SJSA1 (cell line): ENCODE measurements around a stretch of chr13.

DNA sequence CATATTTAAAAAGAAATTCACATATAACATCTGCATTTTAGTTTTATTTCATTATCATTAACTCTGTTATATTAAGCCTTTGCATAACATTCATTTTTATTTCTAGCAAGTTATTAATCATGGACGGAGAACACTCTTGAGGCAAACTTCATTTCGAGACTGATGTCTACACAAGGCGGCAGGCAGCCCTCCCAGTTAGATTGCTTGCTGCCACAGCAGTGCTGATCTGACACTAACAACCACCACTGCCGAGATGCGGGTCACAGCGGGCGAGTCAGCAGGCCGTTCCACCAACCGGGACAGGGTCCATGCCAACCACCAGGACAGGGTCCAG is 243.9 kb downstream of the MYO16 start:
- RAMPAGE, long total RNA, result no peak

GRCh38 chr13:109256991-109257588 is 529.3 kb downstream of the IRS2 start:
- RAMPAGE, long total RNA, result no peak

DNA sequence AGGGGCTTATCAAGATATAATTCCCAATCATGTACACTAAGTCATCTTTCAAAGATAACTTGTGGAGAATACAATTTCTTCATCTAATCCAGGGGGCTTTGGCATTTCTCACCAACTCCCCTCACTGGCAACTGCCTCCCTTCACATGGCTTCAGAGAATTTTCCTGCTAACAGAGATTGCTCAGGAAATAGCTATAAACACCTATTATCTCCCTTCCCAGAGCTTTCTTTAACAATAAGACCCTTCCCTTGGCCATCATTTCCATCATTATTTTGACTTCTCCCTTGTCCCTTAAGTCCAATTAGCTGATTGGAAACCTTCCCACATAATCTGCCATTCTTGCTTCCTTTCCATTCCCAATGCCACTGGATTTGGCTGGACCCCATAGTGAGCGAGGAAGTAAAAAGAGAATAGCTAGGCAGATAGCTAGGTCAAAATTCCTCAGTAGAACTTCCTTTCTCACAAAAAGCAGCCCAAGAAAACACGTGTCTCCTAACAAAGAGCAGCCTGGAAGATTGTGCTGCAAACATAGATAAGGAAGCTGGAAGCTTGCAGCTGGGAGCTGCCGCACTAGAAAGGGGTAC is 522.0 kb downstream of the IRS2 start:
- RAMPAGE, long total RNA, result no peak

DNA sequence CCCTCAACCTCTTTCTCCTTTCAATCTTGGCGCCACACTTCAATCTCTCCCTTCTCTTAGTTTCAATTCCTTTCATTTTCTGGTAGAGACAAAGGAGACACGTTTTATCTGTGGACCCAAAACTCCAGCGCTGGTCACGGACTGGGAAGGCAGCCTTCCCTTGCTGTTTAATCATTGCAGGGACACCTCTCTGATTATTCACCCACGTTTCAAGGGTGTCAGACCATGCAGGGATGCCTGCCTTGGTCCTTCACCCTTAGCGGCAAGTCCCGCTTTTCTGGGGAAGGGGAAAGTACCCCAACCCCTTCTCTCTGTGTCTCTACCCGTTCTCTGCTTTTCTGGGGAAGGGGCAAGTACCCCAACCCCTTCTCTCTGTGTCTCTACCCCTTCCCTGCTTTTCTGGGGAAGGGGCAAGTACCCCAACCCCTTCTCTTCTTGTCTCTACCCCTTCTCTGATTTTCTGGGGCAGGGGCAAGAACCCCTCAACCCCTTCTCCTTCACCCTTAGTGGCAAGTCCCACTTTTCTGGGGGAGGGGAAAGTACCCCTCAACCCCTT is 520.6 kb downstream of the IRS2 start:
- RAMPAGE, long total RNA, result no peak

- RAMPAGE, long total RNA, result no peak
Measured at GRCh38 chr13:109274092-109274570, 512.3 kb downstream of the IRS2 start.

DNA sequence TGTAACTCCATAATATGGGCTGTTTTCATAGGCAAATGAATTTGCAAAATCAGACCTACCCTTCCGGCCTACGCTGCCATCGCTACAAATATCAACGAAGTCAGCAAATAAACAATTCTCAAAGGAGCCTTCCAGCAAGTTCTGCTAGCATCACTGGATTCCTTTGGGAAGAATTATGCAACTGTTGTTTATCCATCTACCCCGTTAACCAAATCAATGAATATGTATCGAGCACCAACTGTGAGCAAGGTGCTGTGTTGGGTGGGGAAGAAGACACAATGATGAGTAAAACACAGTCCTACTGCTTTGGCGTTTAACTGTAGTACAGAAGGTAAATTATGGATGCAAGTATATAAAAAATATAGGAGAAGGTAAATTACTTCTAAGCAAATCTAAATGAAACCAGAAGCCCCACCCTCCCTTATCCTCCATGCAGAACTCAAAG is 396.3 kb downstream of the IRS2 start:
- RAMPAGE, long total RNA, result no peak

GRCh38 chr13:109706936-109707939 is 79.1 kb downstream of the IRS2 start:
- RAMPAGE, long total RNA, result no peak

GRCh38 chr13:109754445-109755146 is 31.8 kb downstream of the IRS2 start:
- RAMPAGE, long total RNA, result no peak

DNA sequence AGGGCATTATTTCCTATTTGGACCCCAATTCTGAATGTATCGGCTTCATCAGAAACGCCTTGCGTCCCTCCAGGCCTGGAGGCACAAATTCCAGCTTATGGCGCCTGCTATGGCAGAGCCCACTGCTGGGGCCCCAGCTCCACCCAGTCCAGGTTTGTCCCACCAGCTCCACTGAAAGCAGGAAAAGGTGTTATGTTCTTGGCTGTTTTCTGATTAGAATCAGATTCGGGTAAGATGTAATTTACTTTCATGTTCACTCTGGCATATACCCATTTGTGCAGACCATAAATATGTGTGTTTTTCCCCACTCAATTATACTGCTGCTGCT is 6.5 kb downstream of the IRS2 start:
- RAMPAGE, long total RNA, result no peak

DNA sequence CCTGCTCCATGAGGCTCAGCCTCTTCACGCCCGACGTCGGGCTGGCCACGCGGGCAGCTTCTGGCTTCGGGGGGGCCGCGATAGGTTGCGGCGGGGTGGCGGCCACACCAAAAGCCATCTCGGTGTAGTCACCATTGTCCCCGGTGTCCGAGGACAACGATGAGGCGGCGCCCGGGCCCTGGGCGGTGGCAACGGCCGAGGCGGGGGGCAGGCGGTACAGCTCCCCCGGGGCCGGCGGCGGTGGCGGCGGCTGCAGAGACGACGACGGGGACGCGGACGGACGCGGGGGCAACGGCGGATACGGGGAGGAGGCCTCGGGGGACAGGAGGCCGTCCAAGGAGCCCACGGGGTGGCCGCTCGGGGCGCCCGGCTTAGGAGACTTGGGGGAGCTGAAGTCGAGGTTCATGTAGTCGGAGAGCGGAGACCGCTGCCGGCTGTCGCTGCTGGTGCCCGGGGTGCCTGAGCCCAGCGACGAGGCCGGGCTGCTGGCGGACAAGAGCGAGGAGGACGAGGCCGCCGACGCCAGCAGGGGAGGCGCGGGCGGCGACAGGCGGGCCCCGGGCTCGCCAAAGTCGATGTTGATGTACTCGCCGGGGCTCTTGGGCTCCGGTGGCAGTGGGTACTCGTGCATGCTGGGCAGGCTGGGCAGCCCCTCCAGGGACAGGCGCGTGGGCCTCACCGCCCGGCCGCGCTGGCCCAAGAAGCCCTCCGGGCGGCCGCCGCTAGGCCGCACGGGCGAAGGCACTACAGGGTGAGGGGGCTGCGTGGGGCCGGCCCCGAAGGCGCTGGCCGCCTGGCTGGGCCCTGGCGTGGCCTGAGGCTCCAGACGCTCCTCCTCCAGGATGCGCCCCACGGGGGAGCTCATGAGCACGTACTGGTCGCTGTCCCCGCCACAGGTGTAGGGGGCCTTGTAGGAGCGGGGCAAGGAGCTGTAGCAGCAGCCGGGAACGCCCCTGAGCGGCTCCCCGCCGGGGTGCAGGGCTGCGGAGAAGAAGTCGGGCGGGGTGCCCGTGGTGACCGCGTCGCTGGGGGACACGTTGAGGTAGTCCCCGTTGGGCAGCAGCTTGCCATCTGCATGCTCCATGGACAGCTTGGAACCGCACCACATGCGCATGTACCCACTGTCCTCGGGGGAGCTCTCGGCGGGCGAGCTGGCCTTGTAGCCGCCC is 3.3 kb downstream of the IRS2 start:
- RAMPAGE, long total RNA, result no peak

DNA sequence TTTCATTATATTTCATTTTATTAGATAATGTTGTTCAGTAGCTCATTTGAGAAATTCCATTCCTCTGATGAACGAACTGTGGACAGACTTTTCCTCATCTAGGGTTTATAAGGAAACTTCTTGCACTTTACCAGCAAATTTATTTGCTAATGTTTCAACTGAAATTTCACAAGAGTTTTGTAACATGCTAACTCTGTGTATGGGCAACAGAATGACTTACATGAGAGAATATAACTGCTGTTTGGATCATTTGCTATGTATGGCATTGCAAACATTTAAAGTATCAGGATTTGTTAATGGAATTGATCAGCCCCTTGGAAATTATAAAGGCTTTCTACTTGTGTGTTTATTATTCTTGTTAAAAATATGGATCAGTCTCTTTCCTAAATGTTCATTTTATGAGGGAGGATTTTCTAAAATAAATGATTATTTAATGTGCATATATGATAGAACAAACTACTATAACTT is 3.8 kb upstream of the IRS2 start:
- RAMPAGE, long total RNA, result no peak

GRCh38 chr13:110126196-110127095 is 180.5 kb downstream of the COL4A1 start:
- RAMPAGE, long total RNA, result no peak

DNA sequence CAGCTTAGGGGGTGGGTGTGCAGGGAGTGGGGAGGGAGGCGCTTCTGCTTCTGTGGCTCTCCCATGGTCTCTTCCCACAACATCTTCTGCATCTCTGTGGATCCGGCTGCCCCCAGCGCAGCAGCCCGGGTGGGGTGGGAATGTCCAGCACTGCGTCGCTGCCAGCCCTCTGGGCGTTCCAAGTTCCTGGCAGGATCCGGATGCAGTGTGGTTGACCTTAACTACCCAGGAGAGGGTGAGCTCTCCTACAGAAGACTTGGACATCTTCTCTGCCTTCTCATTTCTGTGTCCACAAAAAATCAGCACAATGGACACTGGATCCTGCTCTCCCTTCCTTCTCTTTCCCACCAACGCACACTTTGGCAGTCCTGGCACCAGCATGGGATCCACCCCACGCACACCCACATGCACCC is 177.4 kb downstream of the COL4A1 start:
- RAMPAGE, long total RNA, result no peak

DNA sequence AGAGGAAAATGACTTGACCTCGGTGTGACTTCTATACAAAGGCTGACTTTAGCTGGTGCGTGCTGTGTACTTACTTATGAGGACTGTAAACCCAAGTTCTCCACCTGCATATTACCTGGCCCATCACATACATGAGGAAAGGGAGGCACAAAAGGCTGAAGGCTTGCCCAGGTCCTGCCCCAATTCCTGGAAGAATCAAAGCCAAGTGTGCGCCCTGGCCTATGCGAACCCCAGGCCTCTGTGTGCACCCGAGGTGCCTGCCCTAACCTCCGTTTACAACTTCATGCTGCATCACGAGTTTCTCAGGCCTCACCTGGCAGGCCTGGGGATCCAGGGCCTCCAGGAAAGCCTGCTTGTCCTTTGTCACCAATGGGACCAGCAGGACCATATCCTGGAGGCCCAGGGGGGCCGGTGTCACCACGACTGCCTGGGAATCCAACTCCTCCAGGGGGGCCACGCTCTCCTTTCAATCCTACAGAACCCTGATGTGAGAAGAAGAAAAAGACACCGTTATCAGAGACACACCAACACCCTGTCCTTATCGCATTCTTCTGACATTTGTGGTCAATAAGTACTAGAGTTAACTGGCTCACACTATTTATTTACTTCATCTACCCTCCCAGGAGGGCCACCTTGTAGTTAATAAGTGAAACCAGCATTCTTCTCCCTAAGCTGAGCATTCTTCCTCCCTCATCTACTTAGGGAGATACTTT is 120.7 kb downstream of the COL4A1 start:
- RAMPAGE, long total RNA, result no peak

- RAMPAGE, long total RNA, result no peak
Measured at GRCh38 chr13:110194969-110195398, 112.0 kb downstream of the COL4A1 start.

DNA sequence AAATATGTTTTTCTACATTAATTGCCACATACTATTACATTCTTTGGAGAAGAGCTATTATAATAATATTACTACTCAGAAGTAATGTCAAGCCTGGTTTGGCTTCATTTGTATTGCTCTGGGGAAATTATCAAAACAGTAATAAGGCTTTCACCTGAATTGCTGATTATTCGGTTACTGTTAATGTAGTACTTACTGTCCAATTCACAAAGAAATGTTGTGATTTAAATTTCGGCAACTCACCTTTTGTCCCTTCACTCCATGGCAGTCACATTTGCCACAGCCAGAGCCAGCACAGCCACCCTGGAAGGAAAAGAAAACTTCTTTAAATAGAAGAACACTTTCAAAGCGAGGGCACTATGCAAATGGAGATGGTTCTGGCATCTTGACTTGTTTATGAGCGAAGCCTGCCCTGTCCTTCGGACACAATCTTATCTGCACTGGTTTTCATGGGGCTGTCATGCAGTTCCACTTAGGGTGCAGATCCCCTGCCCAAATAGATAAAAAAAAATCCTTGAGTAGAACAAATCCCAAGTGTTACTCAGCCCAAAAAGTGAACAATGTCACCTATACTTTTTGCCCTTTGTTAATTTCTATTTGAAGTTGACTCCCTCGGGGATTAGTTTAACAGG is 64.4 kb downstream of the COL4A1 start:
- RAMPAGE, long total RNA, result no peak

DNA sequence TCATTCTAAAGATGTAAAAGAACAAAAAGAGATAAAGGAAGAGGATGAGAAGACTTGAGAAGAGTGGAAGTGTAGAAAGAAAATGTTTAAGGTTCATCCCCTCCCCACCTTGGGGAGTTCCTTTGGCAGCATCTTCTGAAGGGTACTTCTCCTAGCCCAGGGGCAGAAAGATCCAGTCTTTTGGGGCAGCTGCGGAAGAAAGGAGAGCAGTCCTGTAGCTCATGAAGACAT is 33.3 kb downstream of the COL4A2 start:
- RAMPAGE, long total RNA, result no peak

DNA sequence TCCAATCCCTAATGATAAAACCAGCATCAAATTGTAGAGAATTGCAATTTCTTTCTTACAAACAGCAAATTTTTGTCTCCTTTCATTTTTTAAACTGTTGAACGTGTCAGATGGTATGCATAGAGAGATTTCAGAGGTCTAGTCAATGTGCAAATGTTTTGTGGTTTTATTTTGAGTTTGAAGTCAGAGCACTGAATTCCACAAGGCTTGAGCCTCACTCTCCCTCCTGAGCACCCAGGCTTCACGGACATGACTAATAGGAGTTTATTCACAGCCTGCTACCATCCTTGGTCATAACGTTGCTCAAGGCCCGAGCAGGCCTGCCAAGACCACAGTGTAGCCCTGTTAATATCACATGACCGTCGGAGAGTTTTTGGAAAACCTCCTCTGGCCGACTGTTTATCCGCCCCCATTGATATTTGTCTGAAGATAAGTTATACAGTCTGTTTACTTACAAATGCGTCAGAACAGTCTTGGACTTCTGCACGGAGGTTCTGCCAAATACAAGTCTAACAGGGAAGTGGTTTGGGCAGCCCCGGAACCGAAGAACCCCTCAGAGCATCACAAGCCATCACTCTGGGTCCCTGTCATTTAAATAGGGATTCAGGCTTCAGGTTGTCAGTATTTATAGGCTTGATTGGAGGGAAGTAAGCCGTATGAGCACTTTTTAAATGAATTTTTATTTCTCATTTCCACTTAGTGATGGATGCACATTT is 89.8 kb downstream of the COL4A2 start:
- RAMPAGE, long total RNA, result no peak

GRCh38 chr13:110407078-110408263 is 100.4 kb downstream of the COL4A2 start:
- RAMPAGE, long total RNA, result no peak

GRCh38 chr13:110408264-110408789 is 101.2 kb downstream of the COL4A2 start:
- RAMPAGE, long total RNA, result no peak